Esophagus squamous epithelium (tissue), 4 donors: ENCODE measurements around a stretch of chr14.

DNA sequence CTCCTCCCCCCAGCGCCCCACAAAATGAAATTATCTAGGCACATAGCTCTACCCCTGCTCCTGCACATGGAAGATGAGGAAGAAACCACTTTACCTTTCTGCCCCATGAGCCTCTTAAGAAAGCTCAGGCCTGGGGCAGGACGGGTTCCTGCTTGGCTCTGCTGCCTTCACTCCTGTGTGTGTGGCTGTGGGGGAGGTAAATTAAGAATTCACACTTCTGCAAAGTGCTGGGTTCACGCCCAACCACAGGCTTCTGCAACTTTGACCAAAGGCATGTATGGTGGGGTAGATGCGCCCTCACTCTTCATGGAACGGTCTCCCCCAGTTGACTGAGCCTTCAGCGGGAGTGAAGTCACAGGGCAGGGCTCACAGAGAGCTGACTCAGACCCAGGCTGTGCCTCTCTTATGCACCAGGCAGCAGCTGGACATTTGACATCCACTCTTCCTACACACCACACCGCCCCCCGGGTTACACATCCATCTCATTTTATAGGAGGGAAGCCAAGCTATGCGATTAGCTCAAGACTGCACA is 15.2 kb upstream of the BCL11B start:
- PRO-cap = no peak
- RAMPAGE, long total RNA, 4 experiments = no peak in any of the 4 experiments

- PRO-cap = no peak
- RAMPAGE, long total RNA, 4 experiments = no peak in any of the 4 experiments
Measured at GRCh38 chr14:99468621-99469448, 11.8 kb downstream of the SETD3 start.

DNA sequence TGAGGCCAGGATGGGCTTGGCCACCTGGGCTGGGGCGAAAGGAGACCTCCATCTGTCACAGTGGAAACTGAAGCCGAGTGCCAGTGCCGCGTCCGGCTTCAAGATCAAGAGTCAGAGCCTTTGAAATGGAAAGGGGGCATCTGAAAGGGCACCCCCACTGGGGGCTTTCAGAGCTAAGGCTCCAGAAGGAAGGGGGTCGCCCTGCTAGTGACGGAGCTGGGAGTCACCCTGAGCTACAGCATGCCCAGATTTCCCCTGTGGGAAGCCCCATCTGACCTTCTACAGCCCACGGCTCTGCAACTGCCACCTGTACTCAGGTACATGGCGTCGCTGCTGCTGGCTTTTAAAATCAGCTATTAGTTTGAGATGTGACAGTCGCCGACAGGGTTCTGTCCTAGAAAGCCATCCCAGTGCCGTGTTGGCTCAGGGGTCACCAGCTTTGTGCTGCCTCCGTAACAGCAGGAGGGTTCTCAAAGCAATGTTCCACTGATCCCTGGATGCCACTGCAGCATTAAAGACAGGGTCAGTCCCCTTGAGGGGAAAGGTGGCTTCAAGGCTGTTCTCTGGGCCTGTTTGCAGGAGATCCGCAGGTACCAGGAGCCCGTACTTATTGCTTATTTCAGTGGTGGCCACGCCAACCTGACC is 31.5 kb downstream of the CCNK start:
- PRO-cap = no peak
- RAMPAGE, long total RNA, 4 experiments = no peak in any of the 4 experiments

DNA sequence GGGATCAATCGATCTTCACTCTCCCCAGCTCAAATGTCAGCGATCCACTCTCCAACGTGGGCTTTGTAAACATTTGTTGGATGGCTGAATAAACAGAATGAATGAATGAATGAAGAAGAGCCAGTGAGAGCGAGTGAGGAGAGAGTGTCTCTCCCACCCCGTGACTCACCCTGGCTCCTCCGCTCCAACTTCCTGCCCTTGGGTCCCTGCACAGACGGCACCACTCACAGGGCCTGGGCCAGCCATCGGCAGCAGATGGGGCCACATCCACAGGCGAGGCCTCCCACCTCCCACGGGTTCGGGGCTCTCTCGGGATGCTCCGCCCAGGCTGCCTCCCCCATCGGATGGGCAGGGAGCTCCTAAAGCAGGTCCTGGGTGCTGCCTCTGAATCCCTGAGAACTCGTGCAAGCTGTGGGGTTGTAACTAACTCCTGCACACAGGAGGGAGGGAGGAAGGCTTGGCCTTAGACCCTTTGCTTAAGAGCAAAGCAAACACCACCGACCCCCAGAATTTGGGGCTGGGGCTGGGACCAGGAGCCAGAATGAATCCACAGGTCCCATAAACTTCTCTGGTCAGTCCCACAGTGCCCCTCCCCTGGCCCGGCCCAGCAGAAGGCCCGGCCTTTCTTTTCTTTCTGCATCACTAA is 41.3 kb downstream of the CCNK start:
- PRO-cap = no peak
- RAMPAGE, long total RNA, 4 experiments = no peak in any of the 4 experiments

DNA sequence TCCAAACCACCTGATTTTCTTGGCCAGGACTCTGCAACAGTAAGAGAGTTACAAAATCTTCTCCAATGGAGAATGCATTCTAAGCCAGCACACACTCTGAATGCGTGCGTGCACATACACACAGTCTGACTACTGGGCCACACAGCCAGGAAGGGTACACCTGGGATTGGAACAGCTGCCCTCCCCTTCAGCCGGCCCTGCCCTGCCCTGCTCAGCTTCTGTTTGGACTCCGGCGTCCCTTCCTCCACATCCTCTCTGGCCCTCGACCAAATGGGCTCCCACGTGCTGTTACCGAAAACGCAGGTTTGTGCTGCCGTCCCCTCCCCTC is 42.9 kb downstream of the CCNK start:
- PRO-cap = no peak
- RAMPAGE, long total RNA, 4 experiments = no peak in any of the 4 experiments

DNA sequence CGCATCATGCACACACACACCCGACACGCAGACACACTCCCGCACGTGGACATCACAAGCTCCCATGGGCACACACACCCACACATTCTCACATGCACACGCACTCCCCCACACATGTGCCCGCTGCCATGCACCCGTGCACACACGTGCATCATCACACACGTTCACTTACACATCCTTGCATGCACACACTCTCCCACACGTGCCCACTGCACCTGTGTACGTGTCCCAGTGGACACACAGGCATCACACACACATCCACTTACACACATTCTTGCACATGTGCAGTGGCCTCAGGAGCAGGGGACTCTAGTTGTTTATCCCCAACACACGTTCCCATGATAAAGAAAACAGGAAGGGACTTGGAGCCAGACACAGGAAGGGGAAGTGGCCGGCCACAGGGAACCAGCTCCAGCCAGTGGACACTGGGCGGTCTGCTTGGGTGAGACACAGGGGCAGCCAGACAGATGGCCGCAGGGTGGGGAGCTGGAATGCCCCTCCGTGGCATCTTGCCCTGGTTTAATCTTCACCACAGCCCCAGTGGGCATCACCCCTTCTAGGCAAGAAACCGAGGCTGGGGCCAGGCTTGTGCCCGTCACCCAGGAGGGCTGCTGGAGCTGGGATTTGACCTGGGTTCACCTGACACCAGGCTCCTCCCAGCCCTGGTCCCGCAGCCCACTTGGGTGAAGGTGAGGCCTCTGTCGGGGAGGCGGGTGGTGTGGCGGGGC is 49.7 kb downstream of the CYP46A1 start:
- PRO-cap = no peak
- RAMPAGE, long total RNA, 4 experiments = no peak in any of the 4 experiments

DNA sequence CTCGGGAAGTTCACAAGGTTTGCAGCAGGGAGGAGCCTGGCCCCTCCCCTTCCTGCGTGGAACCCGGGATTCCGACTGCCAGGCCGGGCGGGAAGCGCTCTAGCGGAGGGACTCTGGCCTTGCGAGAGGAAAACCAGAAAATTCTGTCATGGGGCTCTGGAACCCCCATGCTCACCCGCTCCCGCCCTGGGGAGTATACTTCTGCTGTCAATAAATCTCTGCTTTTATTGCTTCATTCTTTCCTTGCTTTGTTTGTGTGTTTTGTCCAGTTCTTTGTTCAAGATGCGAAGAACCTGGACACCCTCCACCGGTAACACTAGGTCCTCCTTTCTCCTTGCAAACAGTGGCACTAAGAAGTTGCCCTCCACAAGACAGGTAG is 98.1 kb upstream of the EVL start:
- PRO-cap = no peak
- RAMPAGE, long total RNA, 4 experiments = no peak in any of the 4 experiments

DNA sequence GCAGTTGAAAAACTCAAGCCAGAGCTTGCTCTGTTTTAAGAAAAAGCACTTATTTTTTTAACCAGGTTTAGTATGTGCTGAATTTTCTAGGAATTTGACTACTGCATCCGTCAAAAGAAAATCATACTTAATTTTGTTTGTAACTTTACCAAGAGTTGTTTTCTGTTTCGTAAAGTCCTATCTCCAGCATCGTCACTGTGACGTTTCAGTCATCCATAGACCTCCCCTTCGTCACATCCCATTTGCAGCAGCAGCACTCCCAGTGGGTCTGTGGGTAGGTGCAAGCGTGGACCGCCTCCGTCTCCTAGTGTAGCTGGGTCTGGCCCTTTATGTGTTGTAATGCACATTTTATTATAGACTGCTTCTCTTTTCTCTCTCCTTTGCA is 41.0 kb downstream of the EVL start:
- PRO-cap = no peak
- RAMPAGE, long total RNA, 4 experiments = no peak in any of the 4 experiments

DNA sequence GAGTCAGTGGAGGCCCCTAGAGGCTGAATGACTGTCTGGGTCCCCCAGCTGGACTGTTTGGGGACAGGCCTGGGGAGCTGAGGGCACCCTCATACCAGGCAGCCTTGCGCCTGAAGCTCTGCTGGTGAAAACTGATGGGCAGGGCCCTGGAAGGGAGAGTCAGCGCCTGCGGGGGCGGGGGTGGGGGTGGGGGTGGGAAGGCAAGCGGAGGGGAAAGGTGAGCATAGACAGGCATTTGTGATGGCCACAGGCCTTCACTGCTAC is 34.3 kb upstream of the DEGS2 start:
- PRO-cap = no peak
- RAMPAGE, long total RNA, 4 experiments = no peak in any of the 4 experiments

DNA sequence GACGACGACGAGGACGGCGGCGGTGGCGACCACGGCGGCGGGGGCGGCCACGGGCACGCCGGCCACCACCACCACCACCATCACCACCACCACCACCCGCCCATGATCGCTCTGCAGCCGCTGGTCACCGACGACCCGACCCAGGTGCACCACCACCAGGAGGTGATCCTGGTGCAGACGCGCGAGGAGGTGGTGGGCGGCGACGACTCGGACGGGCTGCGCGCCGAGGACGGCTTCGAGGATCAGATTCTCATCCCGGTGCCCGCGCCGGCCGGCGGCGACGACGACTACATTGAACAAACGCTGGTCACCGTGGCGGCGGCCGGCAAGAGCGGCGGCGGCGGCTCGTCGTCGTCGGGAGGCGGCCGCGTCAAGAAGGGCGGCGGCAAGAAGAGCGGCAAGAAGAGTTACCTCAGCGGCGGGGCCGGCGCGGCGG is 463 bp downstream of the YY1 start:
- PRO-cap = no peak
- RAMPAGE, long total RNA, 4 experiments = no peak in any of the 4 experiments

- PRO-cap = no peak
- RAMPAGE, long total RNA, 4 experiments = no peak in any of the 4 experiments
Measured at GRCh38 chr14:100278511-100279344, 27.5 kb downstream of the SLC25A29 start.

- PRO-cap = no peak
- RAMPAGE, long total RNA, 4 experiments = no peak in any of the 4 experiments
Measured at GRCh38 chr14:100293991-100294580, 12.2 kb downstream of the SLC25A29 start.

GRCh38 chr14:100307362-100308394 is 1.4 kb upstream of the SLC25A29 start:
- PRO-cap = unidirectional peak, minus-strand start at chr14:100307509
- RAMPAGE, long total RNA, 4 experiments = no peak in any of the 4 experiments

DNA sequence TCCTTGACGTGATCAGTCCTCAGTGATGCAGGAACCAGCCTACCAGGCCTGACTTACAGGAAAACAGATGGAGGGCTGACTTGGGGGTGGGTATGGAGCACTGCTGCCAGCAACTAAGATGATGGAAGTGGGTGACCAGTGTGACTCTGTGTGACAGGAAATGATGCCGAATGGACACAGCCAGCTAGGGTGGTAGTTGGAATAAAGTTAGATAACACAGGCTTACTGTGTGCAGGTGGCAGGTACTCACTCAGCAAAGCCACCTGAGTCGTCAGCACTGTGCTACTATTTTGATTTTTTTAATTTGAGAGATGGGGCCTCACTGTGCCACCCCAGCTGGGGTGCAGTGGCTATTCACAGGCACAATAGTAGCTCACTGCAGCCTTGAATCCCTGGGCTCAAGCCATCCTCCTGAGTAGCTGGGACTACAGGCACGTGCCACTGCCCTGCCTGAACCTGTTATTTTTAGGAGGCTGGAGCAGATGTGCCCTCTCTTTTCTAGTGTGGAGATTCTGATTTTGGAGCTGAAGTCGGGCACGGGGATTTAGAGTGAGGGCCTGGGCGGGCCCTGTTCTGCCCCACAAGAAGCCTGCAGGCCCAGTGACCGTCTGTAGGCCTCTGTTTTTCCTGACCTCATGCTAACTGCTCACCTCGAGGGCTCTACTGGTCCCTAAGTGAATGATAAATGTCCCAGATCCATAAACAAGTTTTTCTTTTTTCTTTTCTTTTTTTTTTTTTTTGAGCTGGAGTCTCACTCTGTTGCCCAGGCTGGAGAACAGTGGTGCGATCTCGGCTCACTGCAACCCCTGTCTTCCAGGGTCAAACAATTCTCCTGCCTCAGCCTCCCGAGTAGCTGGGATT is 17.3 kb downstream of the SLC25A47 start:
- PRO-cap = no peak
- RAMPAGE, long total RNA, 4 experiments = no peak in any of the 4 experiments

- PRO-cap = no peak
- RAMPAGE, long total RNA, 4 experiments = no peak in any of the 4 experiments
Measured at GRCh38 chr14:100372246-100373273, 2.6 kb downstream of the WARS1 start.

GRCh38 chr14:100392170-100392502 is 15.9 kb downstream of the WDR25 start:
- PRO-cap = no peak
- RAMPAGE, long total RNA, 4 experiments = no peak in any of the 4 experiments

DNA sequence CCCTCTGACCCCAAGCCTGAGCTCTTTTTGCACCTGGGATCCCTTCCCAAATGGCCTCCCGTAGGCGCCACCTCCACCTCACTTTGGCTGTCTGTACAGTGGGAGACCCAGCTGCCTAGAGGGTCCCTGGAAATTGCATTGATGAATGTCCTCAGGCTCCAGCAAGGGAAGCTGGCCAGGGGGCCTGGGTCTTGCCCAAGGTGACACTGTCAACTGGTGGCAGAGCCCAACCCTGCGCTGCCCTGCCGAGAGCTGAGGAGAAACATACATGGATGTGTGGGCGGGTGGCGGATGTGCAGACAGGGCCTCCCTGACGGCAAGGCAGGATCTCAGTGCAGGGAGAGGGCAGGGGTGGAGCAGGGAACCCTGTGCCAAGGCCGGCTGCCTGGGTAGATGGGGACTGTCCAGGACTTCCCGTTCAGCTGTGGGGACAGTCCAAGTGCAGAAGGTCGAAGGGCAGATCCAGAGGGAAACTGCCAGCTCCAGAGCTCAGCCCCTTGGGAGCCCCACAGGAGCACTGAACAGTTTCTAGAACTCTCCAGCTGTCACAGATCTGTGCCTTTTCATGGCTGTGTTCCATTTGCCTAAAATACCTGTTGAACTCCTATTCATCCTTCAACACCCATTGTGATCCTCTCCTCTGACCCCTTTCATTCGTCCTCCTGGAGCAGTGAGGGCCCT is 53.1 kb downstream of the BEGAIN start:
- PRO-cap = no peak
- RAMPAGE, long total RNA, 4 experiments = no peak in any of the 4 experiments

GRCh38 chr14:100677490-100678572 is 48.9 kb upstream of the DLK1 start:
- PRO-cap = unidirectional peak, minus-strand start at chr14:100677663
- RAMPAGE, long total RNA, 4 experiments = no peak in any of the 4 experiments

- PRO-cap = no peak
- RAMPAGE, long total RNA, 4 experiments = no peak in any of the 4 experiments
Measured at GRCh38 chr14:100703754-100704227, 22.9 kb upstream of the DLK1 start.

- PRO-cap = unidirectional peak, plus-strand start at chr14:100824458
- RAMPAGE, long total RNA, 4 experiments = no peak in any of the 4 experiments
Measured at GRCh38 chr14:100824114-100824711, 79.3 kb downstream of the RTL1 start.